Fibroblast of villous mesenchyme (primary cell): ENCODE data around the genes SPINK9 and FBXO38.

GRCh38 chr5:143507141-143507686, 103.7 kb upstream of the NR3C1 start:
- CAGE, long polyA plus RNA, result no peak

GRCh38 chr5:143596099-143596609, 192.7 kb upstream of the NR3C1 start:
- CAGE, long polyA plus RNA, result no peak

GRCh38 chr5:145646047-145647063, 188.8 kb downstream of the PRELID2 start:
- CAGE, long polyA plus RNA, result no peak

GRCh38 chr5:145981824-145983043, 45.9 kb downstream of the SH3RF2 start:
- CAGE, long polyA plus RNA, result no peak

DNA sequence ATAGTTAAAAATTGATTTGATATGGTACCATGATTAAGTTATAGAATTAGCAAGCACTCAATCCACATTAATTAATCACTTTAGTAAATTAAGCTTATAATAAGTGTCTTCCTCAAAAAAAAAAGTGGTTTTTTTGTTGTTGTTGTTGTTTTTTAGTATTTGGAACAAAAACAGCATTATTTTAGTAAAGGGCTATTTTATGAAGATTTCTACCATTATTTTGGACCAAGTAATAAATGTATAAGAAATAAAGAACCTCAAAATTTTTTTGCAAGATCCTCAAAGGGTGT, 70.1 kb upstream of the STK32A start:
- CAGE, long polyA plus RNA, result no peak

- CAGE, long polyA plus RNA, result no peak
These were observed 865 bp upstream of the STK32A start for GRCh38 chr5:147233966-147234356.

- CAGE, long polyA plus RNA, result no peak
These were observed 22.5 kb upstream of the JAKMIP2 start for GRCh38 chr5:147804930-147805532.

GRCh38 chr5:147838328-147838539, 6.8 kb upstream of the SPINK1 start:
- CAGE, long polyA plus RNA, result no peak

- CAGE, long polyA plus RNA, result no peak
These were observed 4.2 kb upstream of the SCGB3A2 start for GRCh38 chr5:147873934-147875134.

- CAGE, long polyA plus RNA, result no peak
These were observed 34.0 kb downstream of the SPINK5 start for GRCh38 chr5:148097834-148098134.

DNA sequence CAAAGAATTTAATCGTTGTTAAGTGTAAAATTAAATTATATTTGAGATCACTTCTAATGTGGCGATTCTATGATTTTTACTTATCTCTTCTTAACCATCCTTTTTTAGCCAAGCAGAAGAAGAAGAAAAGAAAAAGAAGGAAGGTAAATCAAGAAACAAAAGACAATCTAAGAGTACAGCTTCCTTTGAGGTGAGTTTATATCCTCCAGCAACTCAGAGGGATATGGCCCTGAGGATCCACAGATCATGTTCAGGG, 37.4 kb downstream of the SPINK5 start:
- CAGE, long polyA plus RNA, result no peak

DNA sequence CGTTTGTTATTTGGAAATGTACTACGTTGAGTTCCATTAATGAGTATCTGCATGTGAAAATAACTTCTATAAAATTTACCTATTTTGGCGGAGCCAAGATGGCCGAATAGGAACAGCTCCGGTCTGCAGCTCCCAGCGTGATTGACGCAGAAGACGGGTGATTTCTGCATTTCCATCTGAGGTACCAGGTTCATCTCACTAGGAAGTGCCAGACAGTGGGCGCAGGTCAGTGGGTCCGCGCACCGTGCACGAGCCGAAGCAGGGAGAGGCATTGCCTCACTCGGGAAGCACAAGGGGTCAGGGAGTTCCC, 7.9 kb upstream of the MARCOL start:
- CAGE, long polyA plus RNA, result no peak

DNA sequence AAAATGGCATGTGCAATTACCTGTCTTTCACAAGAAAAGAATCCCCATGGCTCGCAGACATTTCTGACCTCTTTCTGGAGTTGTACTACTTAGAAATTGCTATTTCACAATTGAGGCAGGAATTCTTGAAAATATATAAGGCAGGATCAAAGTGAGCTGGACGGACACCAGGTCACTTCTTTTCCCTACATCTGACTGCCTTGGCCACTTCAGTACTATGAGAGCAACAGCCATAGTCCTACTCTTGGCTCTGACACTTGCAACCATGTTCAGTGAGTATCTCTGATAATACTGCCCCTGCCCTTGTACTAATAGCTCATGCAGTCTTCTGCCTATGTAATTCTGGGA, at the start of gene SPINK9:
Gene SPINK9 (plus strand): TSS at position 163 of the 348 bp plus-strand sequence.
- CAGE, long polyA plus RNA, result no peak

GRCh38 chr5:148383523-148384102, at the start of gene FBXO38:
FBXO38 (plus strand) TSS chr5:148383958.
- CAGE, long polyA plus RNA, result no peak

DNA sequence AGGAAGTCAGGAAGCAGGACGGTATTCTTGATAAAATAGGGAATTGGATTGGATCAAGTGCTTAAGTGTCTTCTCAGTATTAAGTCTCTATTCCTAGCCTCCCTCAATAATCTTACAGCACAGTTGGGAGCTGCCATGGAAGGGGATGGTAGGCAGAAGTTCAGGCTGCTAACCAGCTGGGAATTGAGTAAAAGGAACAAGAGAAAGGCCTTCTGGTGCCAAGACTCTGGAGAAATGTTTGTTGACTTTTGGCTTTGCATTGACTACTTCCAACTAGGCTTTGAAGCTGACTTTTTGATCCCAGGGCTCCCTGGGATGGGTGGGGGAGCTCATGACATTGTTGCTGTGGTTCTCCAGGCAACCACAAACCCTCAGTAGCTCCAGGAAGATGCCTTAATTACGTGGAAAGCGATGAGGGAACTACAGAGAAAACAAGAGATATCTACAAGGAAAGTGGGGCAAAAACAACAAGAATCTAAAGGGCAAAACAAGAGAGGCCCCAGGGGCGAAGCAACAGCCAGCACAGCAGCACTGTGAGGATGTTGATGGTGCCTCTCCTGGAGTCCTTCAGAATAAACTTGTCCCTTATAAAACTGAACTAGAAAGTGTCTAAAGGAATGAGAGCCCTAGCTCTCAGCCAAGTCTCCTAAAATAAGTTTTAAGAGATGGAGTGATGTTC, 85.3 kb upstream of the HTR4 start:
- CAGE, long polyA plus RNA, result no peak

- CAGE, long polyA plus RNA, result no peak
These were observed 29.1 kb downstream of the ADRB2 start for GRCh38 chr5:148855387-148856085.

DNA sequence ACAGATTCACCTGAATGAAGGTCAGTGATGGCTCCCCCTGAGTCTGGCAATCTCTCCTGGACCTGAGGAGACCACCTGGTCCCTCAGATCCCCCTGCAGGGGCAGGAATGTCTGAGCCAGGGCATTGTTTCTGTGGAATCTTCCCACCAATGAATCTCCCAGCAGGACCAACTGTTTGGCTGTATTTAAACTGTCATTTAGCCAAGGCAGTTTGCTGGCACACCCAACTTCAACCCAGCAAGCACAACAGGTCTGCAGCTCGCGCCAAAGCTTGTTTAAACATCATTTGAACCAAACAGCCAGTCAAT, 92.6 kb downstream of the SH3TC2 start:
- CAGE, long polyA plus RNA, result no peak

- CAGE, long polyA plus RNA, result no peak
These were observed 83.8 kb downstream of the SH3TC2 start for GRCh38 chr5:148978812-148979729.

- CAGE, long polyA plus RNA, result no peak
These were observed 78.6 kb downstream of the SH3TC2 start for GRCh38 chr5:148984218-148984656.

GRCh38 chr5:149152210-149152978, 11.1 kb downstream of the ABLIM3 start:
- CAGE, long polyA plus RNA, result no peak